Measurements from ENCODE around the gene GMNN.

DNA sequence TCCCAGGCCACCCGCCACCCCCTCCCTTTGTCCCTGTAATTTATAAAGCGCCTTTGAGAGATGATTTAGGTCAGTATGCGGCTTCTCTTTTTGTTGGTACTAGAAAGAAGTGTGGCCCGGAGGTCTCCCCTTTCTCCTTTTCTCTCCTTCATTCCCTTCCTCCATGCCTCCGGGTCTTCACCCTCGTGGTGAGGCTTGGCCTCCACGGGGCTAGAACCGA is 2.4 kb downstream of the E2F3 start:
- RRBS: 0% methylated on average over 1 of the region's 8 CpGs

DNA sequence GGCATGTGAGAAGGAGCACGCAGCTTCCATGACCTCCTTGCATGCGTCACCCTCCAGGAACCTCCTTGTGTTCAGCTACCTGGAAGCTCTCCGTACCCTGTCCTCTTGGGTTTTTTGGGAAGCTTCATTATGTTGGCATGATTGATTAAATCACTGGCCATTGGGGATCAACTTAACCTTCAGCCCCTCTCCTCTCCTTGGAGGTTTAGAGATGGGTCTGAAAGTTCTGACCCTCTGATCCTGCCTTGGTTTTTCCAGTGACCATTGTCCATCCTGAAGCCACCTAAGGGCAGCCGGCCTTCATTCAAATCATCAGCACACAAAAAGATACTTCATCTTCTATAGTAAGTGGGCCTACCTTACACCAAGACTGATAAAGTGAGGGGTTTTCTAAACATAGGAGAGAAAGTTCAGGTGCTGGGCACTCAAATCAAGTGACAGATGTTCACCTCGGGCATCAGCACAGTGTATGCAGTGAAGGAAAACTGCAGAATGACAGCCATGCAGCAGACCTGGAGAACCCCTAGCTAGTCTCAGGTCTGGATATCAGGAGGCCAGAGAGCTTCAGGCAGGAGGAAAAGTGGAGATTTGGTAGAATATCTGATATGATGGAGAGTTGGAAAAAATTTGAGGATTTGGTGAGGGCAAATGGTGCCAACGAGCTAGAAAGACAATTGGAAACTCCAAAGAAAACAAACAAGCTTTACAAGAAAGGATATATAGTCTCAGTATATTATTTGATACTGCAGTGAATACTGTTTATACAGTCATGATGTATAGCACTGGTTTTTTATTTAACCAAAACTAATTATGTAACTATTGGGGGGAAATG is 65.6 kb upstream of the CDKAL1 start:
- RRBS: no CpG with 5 or more reads among the region's 6 CpGs

DNA sequence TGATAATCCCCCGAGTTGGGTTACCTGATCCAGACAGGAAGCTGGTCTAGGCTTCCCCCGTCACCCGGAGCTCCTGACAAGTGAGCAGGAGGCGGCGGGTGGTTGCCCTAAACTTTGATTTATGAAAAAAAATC is 4.6 kb upstream of the SOX4 start:
- RRBS: 2% methylated on average over 2 of the region's 5 CpGs

GRCh38 chr6:21594726-21595507 is 1.4 kb downstream of the SOX4 start:
- RRBS: 2% methylated on average over 6 of the region's 98 CpGs

DNA sequence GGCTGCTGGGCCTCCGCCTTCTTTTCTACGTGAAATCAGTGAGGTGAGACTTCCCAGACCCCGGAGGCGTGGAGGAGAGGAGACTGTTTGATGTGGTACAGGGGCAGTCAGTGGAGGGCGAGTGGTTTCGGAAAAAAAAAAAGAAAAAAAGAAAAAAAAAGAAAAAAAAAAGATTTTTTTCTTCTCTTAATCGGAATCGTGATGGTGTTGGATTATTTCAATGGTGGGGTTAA is 3.2 kb downstream of the SOX4 start:
- RRBS: no CpG with 5 or more reads among the region's 8 CpGs

DNA sequence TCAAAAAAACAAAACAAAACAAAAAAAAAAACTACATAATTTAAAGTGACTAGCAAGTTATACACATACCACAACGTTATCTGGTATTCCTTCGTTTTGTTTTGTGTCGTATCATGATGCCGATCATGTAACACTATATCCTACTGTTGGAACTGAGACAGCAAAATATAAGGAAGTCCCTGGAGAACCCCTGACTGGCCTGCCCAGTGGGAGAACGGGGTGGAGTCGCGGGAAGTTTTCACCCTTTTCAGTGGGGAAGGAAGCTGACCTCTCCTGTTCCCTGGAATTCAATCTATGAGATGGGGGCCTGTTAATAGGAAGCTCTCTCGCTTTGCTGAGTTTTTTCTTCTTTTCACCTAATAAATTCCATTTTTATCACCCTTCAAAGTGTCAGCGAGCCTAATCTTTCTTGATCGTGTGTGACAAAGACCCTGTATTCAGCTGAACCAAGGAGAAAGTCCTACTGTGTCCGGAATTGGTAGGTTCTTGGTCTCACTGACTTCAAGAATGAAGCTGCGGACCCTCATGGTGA is 15.2 kb downstream of the SOX4 start:
- RRBS: no CpG with 5 or more reads among the region's 12 CpGs

- RRBS: no CpG with 5 or more reads among the region's 3 CpGs
Observed at GRCh38 chr6:22709798-22710154, 140.4 kb downstream of the HDGFL1 start.

GRCh38 chr6:24613788-24614582 is 32.0 kb downstream of the KIAA0319 start:
- RRBS: no CpG with 5 or more reads among the region's 11 CpGs

- RRBS: no CpG with 5 or more reads among the region's 3 CpGs
Observed at GRCh38 chr6:24663129-24663693, 3.5 kb downstream of the TDP2 start.

- RRBS: no CpG with 5 or more reads among the region's 6 CpGs
Observed at GRCh38 chr6:24757696-24758054, 17.1 kb upstream of the GMNN start.

DNA sequence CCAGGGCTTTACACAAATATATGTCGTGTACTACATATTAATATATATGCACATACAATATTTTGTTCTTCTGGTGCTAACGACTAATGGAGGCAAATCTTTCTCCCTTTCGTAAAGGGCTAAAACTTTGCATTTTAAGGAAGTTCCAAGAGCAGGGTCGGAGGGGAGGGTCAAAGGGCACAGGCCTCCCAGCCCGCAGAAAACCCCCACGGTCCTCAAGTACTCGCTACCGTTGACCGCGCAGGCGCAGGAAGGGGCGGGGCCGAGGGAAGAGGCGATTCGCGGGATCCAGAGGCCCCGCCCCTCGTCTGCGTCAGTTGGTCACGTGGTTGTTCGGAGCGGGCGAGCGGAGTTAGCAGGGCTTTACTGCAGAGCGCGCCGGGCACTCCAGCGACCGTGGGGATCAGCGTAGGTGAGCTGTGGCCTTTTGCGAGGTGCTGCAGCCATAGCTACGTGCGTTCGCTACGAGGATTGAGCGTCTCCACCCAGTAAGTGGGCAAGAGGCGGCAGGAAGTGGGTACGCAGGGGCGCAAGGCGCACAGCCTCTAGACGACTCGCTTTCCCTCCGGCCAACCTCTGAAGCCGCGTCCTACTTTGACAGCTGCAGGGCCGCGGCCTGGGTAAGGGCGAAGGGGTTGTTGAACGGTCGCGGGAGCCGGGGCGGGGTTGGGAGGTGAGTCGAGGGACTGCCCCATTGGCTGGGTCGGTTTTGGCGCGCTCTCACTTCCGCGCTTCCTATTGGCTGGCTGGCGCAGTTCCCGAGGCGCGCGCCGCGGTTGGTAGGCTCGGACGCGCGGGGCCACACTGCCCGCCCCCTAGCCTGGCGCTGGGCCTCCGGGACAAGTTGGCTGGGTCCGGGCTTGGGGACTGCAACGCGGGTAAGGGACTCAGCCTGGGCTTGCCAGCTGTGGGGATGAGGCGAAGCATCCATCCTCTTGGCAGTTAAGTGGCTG is at the start of gene GMNN:
GMNN (plus strand) TSS at position 313 of the 953 bp plus-strand sequence.
- RRBS: under 1% methylated on average over 8 of the region's 77 CpGs

DNA sequence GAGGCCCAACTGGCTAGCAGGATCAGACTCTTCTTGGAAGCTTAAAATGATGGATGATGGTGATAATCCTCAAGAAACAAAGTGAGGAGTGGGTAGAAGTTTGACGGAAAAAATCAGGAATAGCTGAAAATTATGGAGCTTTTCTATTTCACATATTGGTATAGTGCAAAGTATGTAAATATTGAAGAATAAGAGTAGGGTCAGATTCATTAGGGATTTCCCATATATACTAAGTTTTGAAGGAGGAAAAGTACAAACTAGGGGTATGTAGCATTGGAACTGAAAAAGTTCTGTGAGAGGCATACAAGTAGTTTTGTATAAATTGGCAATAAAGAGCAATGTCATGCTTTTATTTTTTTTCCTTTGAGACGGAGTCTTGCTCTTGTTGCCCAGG is 11.6 kb downstream of the GMNN start:
- RRBS: no CpG with 5 or more reads among the region's 2 CpGs

GRCh38 chr6:24834551-24835077 is 35.9 kb upstream of the ARMH2 start:
- RRBS: no CpG with 5 or more reads among the region's 5 CpGs

DNA sequence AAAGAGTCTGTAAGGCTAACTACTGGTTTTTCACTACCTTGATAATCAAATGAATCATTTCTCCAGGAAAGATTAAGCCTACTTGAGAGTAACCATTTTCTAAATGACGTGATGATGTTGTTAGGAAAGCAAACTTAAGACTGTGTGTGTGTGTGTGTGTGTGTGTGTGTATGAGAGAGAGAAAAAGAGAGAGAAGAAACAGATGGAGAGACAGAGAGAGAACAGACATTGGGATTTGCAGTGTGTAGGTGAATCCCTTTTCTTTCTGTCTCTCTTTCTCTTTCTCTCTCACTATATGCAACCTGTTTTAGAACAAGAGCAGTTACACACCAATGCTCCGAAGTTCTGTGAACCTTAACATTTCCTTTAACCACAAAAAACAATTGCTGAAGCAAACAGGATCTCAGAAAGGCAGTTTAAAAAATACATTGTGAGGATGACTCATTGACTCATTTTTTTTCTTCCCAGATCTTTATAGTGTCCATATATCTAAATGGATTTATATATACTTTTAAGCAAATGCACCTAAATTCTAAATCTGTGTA is 3.5 kb downstream of the RIPOR2 start:
- RRBS: no CpG with 5 or more reads among the region's 2 CpGs

DNA sequence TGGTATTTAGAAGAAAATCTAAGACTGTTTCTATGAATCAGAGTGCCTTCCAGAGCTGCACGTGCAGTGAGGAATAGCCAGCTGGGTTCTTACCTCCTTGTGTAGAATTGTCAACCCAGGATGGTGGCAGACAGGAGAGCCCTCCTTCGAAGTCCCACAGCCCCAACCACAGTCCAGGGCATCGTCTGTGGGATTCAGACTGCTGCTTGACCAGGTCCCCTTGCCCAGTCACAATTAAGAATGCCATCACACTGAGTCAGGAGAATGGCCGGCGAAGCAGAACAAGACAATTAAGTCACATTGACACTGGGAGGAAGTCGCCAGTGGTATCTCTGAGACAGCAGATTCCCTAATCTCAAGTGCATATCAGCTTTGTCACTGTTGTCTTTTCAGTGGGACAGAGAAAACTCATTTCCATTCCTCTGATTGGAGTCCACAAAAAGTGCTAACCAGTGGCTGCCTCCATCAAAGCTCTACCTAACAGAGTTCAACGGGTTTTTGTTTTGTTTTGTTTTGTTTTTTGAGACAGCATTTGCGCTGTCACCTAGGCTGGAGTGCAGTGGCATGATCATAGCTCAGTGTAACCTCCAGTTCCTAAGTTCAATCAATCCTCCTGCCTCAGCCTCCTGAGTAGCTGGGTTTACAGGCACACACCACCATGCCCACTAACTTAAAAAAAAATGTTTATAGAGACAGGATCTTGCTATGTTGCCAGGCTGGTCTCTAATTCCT is 100.3 kb upstream of the RIPOR2 start:
- RRBS: no CpG with 5 or more reads among the region's 8 CpGs

DNA sequence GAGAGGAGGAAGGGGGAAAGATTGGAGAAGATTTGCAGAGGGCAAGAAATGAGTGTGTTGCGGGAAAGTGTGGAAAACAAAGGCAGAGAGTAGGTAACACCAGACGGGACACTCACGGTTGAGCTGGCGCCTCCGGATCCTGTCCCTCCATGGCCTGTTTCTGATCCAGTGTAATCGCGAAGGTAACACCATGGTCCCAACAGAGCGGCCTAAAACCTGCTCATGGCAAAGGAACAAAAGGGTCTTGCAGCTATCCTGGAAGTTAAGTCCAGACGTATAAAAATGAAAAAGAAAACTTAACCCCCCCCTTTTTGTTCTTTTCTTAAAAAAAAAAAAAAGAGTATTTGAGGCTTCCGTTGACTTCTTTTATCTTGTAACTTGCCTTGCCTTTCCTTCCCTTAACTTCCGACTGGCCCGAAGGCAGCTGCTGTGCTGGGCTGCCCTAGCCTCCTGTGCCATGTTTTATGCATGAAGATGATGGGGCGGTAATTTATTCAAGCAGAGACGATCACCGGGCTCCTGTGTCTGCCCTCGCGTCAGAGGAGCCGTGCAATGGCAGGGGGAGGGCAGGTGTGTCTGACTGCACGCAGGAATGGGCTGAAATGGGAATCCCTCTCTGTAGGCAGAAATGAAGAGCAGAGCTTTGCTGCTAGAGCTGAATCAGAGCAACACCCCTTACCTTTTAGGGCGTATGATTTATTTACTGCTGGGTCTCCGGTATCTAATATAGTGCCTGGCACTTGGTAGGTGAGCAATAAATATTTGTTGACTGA is 106.2 kb upstream of the RIPOR2 start:
- RRBS: no CpG with 5 or more reads among the region's 21 CpGs

GRCh38 chr6:25088300-25088902 is 152.6 kb upstream of the RIPOR2 start:
- RRBS: no CpG with 5 or more reads among the region's 6 CpGs

DNA sequence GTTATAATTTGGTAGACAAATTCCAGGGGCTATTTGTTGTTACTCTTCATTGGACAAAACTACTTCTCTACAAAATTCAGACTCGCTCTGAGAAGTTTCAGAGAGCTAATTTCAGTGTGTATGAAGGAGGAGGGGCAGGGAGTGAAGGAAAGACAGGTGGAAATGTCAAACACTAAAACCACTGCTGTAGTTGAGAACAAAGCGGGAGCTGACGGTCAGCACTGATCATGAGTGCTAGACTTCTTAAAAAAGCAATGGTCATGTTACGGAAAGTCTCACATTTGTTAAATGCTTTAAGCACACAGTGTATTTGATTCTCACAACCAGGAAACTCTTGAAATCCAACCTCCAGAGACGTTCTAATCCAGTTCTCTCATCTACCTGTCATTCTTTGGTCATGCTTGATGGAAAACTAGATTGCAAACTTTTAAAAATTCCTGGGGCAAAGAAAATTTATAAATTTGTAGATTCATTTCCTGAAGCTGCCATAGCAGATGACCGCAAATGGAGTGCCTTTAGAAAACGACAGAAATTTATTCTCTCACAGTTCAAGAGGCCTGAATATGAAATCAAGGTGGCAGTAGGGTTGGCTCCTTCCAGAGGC is 100.7 kb upstream of the CARMIL1 start:
- RRBS: no CpG with 5 or more reads among the region's 7 CpGs

GRCh38 chr6:25192360-25193023 is 86.7 kb upstream of the CARMIL1 start:
- RRBS: no CpG with 5 or more reads among the region's 2 CpGs

DNA sequence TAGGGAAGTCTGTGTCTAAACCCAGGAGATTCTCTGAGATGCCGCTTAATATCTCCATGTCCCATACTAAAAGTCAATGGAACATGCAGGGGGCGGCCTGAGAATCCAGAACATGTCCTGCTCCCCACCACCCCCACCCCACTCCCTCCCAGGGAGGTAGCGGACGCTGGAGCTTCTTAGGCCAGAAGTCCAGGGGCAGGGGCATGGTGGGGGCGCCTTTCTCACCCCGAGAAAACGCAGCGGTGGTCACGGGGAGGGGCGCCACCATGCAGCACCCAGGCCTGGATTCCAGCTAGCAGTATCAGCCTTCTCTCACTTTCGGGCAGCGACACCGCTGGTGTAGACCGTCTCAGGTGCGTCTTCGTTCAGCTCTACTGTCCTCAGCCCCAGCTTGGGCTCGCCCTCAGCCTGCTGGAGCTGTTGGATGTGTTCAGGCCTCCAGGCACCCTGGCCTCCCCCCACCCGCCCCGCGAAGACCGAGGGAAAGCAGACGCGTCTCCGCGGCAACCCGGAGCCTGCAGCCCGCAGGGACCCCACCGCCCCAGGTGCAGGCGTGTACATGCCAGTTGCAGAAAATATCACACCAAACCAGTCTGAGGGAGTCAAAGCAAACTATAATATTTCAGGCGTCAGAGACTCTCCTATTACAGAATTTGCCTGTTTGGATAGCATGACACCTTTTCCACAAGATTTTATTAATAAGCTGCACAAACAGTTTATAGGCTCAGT is 60.9 kb upstream of the CARMIL1 start:
- RRBS: no CpG with 5 or more reads among the region's 30 CpGs

Data from aortic smooth muscle cell (primary cell).